ENCODE measurements around the gene FAM180A.

DNA sequence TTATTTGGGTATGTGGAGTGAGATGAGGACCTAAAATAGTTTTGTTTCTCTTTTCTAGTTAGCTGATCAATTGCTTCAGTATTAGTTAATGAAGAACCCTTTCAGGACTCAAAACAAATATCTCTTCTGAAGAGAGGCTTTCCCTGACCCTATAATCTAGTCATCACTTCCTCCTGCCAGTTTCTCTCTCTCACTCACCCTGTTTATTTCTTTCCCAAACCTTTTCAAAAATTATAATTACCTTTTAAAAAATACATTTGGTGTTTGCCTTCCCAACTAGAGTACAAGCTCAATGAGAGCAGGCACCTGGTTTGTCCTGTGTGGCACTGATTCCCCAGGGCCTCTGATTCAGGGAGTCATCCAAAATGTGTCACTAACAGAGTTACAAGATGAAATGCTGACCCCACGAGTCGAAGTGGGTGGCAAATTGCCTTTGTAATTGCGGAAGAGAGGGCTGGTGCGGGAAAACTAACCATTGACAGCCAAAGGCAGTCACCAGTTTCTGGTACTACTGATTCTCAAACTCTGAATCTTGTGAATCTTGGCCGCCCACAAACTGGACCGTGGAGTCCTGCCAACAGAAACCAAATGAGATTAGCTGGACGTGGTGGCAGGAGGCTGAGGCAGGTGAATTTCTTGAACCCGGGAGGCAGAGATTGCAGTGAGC is 2.4 kb downstream of the TMEM140 start:
- PRO-cap = no peak
- RAMPAGE, long total RNA, 2 experiments = no peak in any of the 2 experiments

GRCh38 chr7:135160807-135161348 is 9.6 kb downstream of the CYREN start:
- PRO-cap = no peak
- RAMPAGE, long total RNA, 2 experiments = no peak in any of the 2 experiments

GRCh38 chr7:135177331-135178133 is 7.0 kb upstream of the CYREN start:
- PRO-cap = no peak
- RAMPAGE, long total RNA, 2 experiments = no peak in any of the 2 experiments

DNA sequence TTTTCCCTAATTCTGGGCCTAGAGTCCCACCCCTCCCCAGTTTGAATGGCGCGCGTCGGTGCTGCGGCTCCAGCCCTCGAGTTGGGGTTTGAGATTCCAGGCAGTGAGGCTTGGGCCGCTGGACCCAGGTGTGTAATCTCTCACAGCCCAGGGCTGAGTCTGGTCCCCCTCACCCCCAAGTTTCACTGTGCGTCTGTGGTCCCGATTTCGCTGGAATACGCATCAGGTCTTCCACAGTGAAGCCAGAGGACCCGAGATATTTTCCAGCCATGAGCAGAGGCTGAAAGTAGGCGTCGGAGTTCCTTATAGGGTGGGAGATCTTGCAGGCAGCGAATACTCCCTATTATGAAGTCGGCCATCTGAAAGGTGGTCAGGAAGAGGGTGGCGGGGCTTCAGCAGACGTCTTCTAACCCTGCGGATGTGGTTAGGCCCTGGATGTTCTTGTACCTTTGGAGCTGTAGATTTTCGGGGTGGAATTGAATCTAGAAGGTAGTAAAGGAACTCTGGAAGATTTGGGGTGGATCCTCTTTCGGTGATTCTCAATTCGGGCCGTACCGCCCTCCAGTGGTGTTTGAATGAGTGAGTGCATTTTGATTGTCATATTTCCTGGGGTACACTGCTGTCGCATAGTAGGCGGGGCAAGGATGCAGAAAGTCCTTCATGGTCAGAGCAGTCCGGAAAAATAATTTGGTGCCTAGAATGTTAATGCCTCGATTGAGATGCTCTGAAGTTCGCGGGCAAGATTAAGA is 544 bp downstream of the NUP205 start:
- PRO-cap = no peak
- RAMPAGE, long total RNA, 2 experiments = no peak in any of the 2 experiments

DNA sequence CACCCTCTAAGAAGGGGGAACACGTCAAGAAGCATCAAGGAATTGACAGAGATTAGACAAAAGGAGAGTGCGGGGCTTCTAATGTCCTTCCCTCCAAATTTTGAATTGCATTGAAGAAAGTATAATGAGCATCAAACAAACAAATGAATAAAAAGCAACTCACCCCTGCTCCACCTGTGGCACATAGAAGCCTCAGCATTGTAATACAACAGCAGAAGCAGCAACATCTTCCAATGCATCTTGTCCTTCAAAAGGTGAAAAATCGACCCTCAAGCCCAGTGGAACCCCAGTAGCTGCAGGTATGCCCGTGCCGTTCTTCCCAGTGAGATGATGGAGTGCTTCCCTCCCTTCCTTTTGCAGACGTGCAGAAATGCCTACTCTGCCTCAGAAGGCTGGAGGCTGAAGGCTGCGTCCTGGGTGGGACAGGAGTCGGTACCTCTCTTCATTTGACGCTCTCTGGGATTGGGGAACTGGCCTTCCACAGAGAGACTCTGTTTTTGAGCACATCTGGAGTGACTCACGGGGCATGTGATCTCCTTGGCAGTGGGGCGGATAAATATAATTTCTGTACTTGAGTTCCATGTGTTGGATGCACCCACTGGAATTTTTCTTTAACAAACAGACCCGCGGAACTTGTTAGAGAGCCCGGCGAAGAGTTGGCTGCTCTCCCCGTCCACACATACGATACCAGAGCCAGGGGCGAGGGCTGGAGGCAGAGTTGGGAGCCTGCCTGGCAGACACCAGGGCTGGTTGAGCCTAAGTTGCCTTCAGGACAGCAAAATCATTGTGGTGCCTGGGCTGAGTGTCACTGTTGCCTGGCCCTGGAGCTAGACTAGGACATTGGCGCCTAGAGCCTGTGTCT is at the start of gene FAM180A:
TSS of gene FAM180A (minus strand) at position 472 of the 862 bp plus-strand sequence.
- PRO-cap = unidirectional peak, minus-strand start at position 472 of the sequence
- RAMPAGE, long total RNA, 2 experiments = start-site peak on the minus strand in 1 of 2 experiments, centred at position 416 of the sequence, 13 reads per replicate

DNA sequence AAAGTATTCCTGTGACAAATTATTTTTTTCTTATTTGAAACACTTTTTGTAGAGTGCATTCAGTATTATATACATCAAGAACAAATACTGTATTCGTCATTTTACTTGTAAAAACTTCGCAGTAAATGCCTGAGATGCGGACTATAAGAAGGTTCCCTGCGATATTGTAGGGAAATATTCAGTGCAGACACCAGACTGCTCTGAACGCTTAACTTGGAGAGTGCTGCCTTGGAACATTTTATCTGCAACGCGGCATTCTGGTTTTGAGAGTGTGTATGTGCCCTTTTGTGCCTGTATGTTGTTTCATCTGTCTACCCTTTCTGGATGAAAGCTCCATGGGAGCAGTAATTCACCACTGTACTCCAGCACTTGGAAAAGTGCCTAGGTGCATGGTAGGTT is 46.8 kb downstream of the MTPN start:
- PRO-cap = no peak
- RAMPAGE, long total RNA, 2 experiments = no peak in any of the 2 experiments

DNA sequence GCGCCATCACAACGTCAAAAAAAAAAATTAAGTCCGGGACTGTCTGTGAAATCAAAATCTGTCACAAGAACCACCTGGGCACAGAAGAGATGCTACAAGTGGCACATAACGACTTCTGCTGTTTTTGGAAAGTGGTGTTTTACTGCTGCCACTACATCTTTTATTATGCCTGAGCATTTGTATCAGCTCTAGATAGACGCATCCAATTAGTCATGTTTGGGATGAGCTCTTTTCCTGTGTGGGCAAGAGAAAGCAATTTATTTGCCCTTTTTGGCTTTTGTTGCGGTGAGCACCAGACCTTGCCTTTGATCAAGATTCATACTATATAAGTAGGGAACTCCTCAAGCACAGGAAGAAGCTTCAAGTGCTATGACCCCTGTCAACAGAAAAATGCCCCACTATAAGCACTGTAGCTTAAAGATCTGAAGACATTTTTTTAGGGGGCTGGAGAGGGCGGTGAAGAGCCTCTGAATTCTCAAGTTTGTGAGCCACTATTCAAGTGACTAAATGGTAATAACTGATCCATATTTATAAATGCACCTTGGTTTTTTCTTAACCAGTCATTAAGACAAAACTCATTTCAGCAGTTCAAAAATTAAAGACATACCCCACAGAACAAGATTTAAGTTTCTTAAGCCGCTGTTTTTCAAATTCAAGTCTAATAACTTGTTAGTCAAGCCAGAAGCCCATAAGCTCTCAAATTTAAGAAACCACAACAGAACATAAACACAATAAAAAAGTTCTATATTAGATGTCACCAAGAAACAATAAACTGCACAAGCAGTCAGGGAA is 10.4 kb downstream of the MTPN start:
- PRO-cap = no peak
- RAMPAGE, long total RNA, 2 experiments = no peak in any of the 2 experiments

DNA sequence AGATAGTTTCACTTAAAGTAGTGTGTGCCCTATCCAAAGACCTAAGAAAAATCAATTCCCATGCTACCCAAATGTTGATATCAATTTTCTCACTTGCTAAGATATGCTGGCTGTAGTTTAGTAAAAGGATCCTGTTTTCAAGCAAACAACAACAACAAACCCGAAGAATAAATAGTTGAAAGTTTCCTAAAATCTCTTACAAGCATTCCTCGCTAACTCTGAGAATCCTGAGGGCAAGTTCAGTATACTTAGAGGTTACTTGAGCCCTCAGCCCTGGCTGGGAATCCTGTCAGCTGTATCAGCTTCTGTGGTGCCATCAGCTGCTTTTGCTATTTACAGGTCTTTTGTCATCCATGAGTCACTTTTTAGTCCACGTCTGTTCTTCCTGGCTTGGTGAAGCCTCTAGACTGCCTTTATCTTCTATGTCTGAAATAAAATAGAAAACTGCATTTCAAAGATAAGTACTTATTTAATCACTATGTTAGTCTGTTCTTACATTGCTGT is 59.8 kb upstream of the MTPN start:
- PRO-cap = no peak
- RAMPAGE, long total RNA, 2 experiments = no peak in any of the 2 experiments

GRCh38 chr7:136046115-136046602 is 69.0 kb upstream of the MTPN start:
- PRO-cap = no peak
- RAMPAGE, long total RNA, 2 experiments = no peak in any of the 2 experiments

GRCh38 chr7:136086779-136087163 is 109.6 kb upstream of the MTPN start:
- PRO-cap = bidirectional peak, plus-strand start at chr7:136087002, minus-strand start at chr7:136086908
- RAMPAGE, long total RNA, 2 experiments = no peak in any of the 2 experiments

GRCh38 chr7:137268278-137268851 is 75.2 kb downstream of the PTN start:
- PRO-cap = no peak
- RAMPAGE, long total RNA, 2 experiments = no peak in any of the 2 experiments

DNA sequence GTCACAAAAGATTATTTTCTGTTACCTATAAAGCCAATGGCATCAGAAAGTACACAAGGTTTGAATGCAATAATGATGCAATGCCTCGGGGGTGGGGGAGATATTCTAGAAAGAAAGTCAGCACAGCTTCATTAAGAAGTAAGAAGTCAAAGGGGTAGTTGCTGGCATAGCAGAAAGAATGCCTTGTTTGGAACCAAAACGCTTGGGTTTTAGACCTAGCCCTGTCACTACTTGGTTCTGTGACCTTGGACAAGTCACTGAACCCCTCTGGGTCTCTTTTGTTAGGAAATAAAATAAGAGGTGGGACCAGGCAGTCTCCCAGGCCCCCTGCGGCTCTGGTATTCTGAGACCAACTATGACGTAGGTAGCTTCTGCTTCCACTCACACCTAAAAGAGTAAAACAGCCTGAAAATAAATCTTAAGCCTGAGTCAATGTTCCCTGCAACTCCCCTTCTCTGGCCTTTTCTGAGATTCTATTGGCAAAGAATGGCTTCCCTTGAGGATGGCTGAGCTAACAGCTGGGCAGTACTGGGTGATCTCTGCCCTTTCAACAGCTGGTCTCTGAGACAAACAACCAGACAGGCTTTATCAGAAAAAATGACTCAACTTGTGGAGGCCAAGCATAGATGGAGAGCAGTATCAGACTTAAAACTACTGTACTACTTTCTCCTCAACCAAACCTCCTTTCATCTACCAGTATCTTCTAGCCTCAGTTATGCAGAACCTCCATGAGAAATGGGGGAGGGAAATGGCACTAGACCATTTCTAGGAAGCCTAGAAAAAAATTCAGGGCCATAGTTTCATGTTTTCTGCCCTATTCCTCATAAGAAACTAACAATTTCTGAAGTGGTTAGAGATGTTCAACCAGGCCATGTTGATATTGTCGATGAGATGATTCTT is 58.8 kb downstream of the CREB3L2 start:
- PRO-cap = no peak
- RAMPAGE, long total RNA, 2 experiments = no peak in any of the 2 experiments

DNA sequence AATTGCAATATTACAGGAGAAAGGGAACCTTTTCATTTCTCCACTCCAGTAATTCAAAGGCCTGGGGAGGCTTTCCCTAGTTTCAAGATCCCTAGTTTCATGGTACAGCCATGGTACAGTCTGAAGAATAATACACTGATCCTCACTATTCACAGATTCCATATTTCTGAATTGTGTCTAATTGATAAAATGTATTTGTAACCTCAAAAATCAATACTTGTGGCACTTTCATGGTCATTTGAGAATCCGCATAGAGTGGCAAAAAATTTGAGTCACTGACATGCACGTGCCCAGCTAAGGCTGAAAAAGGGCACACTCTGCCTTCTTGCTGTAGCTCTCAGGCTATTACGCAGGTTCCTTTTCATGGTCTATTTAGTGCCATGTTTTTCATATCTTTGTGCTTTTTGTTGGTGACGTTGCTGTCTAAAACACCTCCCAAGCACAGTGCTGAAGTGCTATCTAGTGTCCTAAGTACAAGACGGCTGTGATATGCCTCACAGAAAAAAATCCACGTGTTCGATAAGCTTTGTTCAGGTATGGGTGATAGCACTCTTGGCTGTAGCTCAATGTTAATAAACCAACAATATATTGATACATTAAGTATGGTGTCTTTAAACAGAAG is 51.0 kb downstream of the CREB3L2 start:
- PRO-cap = no peak
- RAMPAGE, long total RNA, 2 experiments = no peak in any of the 2 experiments

DNA sequence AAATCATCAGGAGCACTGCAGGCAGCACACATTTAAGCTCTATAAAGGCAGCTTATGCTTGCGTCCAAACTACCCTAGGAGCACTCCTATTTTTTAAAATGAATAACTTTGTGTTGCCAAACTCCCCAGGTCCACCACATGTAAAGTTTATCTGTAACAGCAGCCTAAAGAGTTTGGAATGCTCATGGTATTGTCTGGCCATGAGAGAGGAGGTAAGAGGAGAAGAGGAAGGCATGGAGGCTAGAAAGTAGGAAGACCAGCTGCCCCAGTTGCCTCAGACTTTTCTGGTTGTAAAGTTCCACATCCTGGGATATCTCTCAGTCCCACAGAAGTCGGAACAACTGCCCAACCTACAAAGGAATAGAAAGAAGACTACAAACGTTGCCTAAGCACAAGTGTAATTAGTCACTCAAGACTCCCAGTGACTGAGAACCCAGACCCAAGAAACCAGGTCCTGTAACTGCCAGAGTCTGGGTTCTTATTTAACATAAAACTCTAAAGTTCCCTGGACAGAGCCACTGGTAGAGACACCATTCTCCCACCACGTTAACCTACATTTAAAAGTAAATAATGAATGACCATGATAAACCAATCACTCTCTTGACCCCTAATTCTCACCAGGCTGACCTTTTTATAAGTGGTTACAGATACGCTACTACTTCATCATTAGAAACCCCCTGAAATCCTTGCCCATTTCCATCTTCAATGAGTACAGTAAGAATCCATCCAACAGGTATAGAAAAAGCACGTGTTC is 47.2 kb downstream of the CREB3L2 start:
- PRO-cap = no peak
- RAMPAGE, long total RNA, 2 experiments = no peak in any of the 2 experiments

DNA sequence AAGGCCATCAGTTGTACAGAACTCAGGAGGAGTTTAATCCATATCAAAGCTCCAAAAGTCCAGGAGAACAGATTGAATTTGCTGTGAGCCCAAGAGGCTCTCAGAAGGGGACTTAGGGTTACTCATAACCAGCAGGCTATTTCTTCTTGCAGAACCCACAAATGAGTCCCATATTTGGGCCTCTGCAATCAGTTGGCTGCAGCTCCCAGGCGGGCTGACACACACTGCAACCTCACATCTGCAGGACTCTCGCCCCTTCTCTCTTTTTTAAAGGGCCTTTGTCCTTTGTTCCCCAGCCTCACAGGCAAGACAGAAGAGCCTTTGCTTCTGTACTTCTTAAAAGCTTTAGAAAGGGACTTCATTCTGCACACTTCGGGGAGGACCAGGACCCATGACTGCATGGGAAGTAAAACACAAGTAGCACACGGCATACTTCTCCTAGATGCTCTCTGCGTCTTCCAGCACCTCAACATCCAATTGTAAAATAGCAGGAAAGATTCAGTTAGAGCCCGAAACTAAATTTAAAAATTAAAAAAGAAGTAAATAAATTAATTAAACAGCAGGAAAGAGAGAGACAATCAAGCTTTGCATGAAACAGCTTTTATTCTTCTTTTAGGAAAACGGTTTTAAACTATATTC is 26.6 kb downstream of the CREB3L2 start:
- PRO-cap = bidirectional peak, plus-strand start at position 368 of the sequence, minus-strand start at position 114 of the sequence
- RAMPAGE, long total RNA, 2 experiments = no peak in any of the 2 experiments

DNA sequence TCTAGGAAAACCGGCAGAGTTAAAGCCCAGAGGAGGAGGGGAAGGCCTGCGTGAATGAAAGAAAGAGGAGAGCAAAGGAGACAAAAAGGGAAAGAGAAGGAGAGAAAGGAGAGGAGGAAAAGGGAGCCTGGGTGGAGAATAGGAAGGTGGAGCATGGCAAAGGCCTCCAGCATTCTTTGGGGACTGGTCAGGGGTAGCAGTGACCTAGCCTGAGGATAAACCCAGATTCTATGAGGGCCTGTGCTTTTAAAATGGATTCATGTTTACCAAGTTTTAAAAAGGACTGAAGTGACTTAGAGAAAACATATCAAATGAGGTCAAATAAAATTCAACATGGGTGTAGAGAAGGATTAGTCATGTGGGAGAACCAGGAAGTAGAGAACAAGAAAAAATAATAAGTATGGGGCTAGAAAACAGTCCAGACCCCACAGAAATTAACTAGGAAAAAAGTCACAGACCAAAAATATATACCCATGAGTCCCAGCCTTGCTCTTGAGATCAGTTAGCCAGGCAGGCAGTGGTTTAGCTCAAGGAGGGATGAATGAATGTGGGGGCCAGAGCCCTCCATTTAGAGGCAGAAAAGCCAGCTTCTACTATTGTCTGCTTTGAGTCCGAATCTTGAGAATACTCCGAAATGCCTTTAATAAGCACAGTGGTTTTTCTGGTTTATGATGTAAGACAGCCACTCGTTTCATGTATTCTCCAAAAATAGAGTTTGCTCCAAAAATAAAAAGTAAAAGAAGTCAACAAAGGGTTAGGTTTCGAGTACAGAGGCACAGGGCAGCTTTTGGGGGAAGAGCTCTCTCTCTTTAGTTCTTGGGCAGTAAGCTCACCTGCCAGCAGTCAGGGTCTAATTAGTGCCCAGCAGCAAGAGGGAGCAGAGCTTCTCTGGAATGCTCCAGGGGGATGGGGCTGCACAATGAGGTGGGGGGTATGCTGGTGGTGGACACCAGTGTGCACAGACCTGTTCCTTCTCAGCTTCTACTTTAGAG is 20.5 kb downstream of the CREB3L2 start:
- PRO-cap = no peak
- RAMPAGE, long total RNA, 2 experiments = no peak in any of the 2 experiments

GRCh38 chr7:138170204-138170748 is 94.0 kb downstream of the AKR1D1 start:
- PRO-cap = no peak
- RAMPAGE, long total RNA, 2 experiments = no peak in any of the 2 experiments

DNA sequence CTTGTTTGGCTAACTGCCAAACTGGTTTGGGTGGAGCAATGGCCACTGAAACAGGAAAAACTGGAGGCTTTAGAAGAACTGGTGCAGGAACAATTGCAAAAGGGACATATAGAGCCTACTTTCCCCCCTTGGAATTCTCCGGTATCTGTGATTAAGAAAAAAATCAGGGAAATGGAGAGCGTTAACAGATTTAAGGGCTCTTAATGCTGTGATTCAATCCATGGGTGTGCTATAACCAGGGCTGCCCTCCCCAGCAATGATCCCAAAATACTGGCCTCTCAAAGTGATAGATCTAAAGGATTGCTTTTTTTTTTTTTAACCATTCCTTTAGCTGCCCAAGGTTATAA is 117.9 kb upstream of the TRIM24 start:
- PRO-cap = no peak
- RAMPAGE, long total RNA, 2 experiments = no peak in any of the 2 experiments

GRCh38 chr7:138564854-138566002 is 105.2 kb downstream of the TRIM24 start:
- PRO-cap = no peak
- RAMPAGE, long total RNA, 2 experiments = no peak in any of the 2 experiments

- PRO-cap = no peak
- RAMPAGE, long total RNA, 2 experiments = no peak in any of the 2 experiments
These were observed 846 bp downstream of the UBN2 start for GRCh38 chr7:139231975-139232190.

All from body of pancreas (tissue), 2 donors.